Myometrial cell (primary cell): ENCODE measurements around the genes PIERCE1, LCN1, PAEP, ENSG00000236543, CAMSAP1 and NACC2.

GRCh38 chr9:135085818-135086765 lies 1.4 kb upstream of the OLFM1 start:
- RAMPAGE, long total RNA, result no peak

GRCh38 chr9:135105671-135106184 lies 18.3 kb downstream of the OLFM1 start:
- RAMPAGE, long total RNA, result no peak

DNA sequence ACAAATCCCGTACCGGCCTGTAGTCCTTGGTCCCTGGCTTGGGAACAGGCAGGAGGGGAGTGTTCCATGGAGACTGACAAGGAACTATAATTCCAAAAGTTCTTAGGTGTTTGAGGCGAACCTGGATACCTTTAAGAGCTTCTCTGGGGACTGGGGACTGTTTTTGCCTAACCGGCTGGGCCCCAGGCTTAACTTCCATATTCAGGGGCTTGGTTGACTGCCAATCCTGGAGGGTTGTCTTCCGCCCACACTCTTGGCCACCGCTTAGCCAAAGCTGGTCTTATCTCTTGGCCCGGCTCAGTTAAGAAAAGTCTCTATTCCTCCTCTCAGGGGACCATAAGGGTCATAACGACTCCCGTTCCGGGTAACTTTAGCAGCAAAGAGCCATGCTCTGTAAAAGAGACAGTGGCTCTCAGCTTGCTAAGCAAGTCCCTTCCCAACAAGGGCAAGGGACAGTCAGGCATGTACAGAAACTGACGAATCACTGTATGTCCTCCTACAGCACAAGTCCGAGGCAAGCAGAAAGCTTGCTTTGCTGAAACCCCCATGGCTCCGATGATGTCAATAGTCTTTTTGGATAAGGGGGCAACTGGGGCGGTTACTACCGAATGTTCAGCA lies 38.2 kb upstream of the PPP1R26 start:
- RAMPAGE, long total RNA, result no peak

DNA sequence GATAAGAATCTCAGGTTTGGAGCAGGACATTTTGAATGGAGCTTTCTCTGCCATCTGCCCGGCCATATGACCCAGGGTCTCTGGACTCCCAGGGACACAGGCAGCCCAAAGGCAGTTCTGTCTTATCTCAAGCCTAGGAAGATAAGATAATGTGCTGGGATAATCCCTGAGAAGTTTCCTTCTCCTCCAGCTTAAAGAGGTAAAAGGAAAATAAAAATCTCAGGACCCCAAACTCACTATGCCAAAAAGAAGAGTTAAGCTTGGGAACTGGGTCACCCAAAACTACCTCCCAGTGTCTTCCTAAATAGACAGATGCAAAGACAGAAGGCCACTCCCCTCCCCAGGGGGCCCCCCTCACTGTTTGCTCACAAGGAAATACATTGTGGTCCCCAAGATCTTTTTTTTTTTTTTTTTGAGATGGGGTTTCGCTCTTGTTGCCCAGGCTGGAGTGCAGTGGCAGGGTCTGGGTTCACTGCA lies 10.2 kb upstream of the PPP1R26 start:
- RAMPAGE, long total RNA, result no peak

- RAMPAGE, long total RNA, result start-site peak on the minus strand at chr9:135499857-135499897, 18 and 99 reads in 2 replicates
Measured at GRCh38 chr9:135499254-135500221, at the start of gene PIERCE1. Gene PIERCE1 (minus strand): TSS chr9:135499869.

- RAMPAGE, long total RNA, result no peak
Measured at GRCh38 chr9:135521233-135521554, at the start of gene LCN1. Gene LCN1 (plus strand): TSS chr9:135521440.

- RAMPAGE, long total RNA, result no peak
Measured at GRCh38 chr9:135561392-135561821, at the start of gene PAEP. Gene PAEP (plus strand): TSS chr9:135561756.

- RAMPAGE, long total RNA, result no peak
Measured at GRCh38 chr9:135613710-135614434, at the start of gene ENSG00000236543. Gene ENSG00000236543 (plus strand): TSS chr9:135614183.

- RAMPAGE, long total RNA, result no peak
Measured at GRCh38 chr9:135662544-135663134, 470 bp upstream of the LCN9 start.

GRCh38 chr9:135861227-135861654 lies 46.1 kb downstream of the CAMSAP1 start:
- RAMPAGE, long total RNA, result no peak

GRCh38 chr9:135906983-135907705 lies at the start of gene CAMSAP1:
Gene CAMSAP1 (minus strand): TSS chr9:135907546.
- RAMPAGE, long total RNA, result no peak

GRCh38 chr9:135926668-135927449 lies 19.5 kb upstream of the CAMSAP1 start:
- RAMPAGE, long total RNA, result no peak

- RAMPAGE, long total RNA, result no peak
Measured at GRCh38 chr9:135949283-135950037, 11.7 kb downstream of the UBAC1 start.

- RAMPAGE, long total RNA, result no peak
Measured at GRCh38 chr9:135990434-135991034, 29.4 kb upstream of the UBAC1 start.

DNA sequence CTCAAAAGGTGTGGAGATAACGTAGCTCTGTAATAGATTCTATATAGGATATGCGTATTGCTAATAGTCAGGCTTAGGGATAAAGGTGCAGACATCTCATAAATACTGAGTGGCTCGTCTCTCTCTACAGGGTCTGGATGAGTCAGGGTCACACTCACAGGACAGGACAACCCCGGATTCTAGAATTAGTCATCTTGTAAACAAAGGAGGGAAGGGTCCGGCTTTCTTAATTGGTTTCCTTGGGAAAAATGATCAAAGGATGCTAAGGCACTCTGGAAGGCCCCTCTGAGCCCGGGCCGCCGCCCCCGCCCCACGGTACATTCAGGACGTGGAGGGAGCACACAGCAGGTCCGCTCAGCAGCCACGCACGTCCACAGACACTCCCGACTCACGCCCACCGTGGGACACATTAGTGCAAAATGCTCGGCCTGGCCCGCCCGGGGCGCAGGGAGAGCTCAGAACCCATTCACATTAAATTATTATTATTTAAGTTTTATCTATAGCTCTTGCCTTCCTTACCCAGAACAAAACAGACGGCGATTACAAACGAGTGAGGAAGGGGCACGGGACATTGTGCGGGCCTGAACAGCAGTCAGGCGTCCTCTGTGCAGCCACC lies 47.3 kb upstream of the UBAC1 start:
- RAMPAGE, long total RNA, result no peak

- RAMPAGE, long total RNA, result no peak
Measured at GRCh38 chr9:136085603-136086218, 9.4 kb downstream of the NACC2 start.

DNA sequence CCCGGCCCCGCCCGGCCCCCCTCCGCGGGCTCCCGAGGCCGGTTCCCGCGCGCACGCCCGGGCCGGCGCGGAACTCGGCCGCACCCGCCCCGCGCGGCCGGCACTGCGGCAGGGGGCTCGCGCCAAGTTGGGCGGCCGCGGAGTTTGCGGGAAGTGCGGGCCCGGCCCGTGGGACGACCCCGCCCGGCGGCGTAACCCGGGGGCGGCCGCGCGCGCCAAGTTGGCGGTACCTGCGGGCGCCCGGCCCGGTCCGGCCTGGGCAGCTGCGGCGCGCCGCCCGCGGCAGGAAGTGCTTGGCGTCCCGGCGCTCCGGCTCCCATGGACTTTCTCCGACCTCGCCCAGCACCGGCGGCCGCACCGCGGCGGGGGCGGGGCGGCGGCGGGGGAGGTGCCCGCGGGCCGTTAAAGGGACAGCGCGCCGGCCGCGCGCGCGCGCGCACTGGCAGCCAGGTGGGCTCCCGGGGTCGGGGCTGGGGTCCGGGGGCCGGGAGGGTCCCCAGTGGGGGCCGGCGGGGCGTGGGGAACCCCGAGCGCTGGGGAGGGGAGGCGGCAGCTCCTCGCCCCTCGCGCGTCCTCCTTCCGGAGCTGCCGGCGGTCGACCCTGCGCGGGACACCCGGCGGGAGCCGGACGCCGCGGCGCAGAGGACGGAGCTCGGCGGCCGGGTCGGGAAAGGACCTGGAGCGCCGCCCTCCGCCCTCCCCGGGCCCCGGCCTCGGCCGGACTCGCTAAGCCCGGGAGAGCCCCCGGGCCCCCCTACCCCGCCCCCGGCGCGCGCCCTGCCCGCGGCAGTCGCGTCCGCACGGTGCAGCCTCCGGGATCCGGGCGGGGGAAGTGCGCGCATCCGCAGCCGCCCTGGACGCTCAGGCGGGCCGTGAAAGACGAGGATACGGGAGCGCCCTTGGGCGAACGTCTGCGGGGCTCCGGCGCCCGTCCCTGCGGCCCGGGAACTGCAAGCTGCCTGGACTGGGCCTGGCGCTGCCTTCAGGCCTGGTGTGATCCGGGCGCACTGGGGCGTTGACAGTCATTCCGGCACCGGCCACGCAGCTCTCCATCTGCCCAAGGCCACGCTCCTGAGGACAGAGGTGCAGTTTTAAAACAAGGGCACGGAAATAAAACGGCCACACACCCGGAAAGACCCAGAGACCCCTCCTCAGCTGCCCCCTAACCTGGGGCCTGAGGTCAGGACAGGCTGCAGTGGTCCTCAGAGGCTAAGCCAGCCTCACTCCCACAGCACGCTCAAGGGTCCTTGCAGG lies at the start of gene NACC2:
Gene NACC2 (minus strand): TSS at position 331 of the 1,254 bp plus-strand sequence.
- RAMPAGE, long total RNA, result no peak

GRCh38 chr9:136109134-136110171 lies 9.2 kb downstream of the TMEM250 start:
- RAMPAGE, long total RNA, result no peak

GRCh38 chr9:136114446-136115301 lies 4.0 kb downstream of the TMEM250 start:
- RAMPAGE, long total RNA, result no peak

DNA sequence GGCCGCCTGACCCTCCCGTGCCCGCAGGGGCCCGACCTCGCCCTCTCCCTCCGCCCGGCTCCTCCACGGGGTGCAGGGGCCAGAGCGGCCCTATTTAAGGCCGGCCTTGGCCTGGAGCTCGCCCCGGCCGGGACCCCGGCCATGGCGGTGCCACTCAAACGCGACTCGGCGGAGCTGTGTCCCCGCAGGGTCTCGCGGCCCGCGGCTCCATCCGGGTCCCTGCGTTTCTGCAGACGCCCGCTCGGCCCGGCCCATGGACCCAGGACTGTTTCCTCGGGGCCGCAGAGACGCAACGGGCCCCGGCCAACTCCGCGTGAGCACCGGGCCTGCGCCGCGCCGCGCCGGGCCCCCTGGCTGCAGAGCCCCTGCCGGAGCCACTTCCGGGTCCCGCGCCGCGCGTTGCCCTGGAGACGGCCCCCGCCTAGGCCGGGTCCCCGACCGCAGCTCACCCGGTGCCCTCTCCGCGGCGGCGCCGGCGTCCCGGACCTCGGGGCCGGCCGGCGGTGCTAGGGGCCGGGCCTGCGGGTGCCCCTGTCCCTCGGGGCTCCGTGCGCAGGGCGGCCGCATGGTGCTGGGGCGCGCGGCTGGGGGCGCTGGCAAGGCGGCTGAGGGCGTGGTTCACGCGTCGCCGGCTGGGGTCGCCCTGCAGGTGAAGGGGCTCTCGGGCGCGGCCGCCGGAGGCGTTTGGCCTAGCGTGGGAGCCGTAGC lies 485 bp downstream of the TMEM250 start:
- RAMPAGE, long total RNA, result no peak